Ascending aorta (tissue), 1 donor: ENCODE measurements around the genes WSB2 and RAB35.

- PRO-cap = unidirectional peak, minus-strand start at chr12:116861460
Observed at GRCh38 chr12:116860924-116861810, 20.1 kb downstream of the HRK start.

GRCh38 chr12:117139251-117139733, 40.1 kb upstream of the TESC start:
- PRO-cap = no peak

DNA sequence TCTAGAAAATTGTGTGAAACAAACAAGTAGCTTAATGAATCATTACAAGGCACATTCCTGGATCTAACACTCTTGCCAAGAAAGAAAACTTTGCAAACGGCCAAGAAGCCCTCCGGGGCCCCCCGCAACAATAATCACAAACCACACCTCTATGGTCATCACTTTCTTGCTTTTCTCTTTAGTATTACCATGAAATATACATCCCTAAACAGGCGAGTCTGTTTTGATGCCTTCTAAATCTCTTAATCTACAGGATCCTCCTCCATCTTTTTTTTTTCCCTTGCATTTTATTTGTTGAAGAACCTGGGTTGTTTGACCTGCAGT, 11.1 kb downstream of the FBXO21 start:
- PRO-cap = no peak

DNA sequence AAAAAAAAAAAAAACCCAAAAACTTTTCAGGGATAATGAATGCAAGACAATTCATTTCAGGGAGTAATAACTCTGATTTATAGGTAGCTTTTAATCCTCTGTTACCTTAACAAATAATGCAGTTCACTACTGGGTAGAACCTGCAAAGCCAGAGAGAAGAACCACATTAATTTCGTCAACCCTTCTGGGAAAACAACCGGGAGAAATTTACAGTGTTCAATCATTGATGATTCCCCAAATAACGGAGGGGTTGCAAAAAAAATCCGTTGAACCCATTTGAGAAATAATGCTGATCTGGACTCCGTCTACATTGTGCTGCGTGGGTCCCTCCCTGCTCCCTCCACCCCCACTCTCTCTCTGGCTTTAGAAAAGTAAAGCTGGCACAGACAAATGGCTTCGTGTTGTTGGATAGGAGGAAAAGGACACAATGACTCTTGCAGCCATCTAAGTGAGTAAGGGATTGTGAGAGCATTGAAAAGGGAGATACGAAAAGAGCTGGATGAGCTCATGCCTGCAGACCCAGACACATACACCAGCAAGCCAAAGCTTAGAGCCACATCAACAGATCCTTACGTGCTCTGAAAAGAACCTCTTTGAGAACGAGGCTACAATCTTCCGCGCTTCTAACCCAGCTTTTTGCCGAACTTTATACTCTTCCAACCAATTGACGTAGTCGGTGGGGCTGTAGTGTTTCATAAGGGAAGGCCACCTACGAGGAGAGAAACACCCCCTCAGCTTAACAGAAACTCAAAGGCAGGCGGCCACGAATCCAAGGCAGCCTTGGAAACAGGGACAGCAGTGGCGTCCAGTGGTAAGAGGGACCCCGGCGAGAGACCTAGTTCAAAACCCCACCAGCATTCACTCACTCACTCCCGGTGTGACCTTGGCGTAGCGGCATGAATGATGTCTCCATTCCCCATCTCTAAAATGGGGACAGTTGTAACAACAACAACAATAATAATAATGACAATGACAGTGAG, 1.3 kb downstream of the FBXO21 start:
- PRO-cap = no peak

- PRO-cap = bidirectional peak, plus-strand start at chr12:118061285, minus-strand start at chr12:118061137
Observed at GRCh38 chr12:118060681-118061734, at the start of gene WSB2. Gene WSB2, minus strand, starts transcription at chr12:118061179.

- PRO-cap = no peak
Observed at GRCh38 chr12:118181264-118181833, 45.4 kb downstream of the PEBP1 start.

- PRO-cap = no peak
Observed at GRCh38 chr12:118399583-118400150, 23.3 kb downstream of the SUDS3 start.

DNA sequence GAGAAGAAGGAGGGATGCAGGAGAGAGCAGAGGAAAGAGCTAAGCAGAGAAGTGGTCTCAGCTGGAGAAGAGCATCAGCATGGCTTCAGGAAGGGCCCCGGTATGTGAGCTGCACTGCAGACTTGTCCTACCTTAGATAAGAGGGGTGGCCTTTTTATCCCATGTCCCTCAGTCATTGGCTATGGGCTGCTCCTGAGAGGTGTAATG, 103.2 kb downstream of the SUDS3 start:
- PRO-cap = no peak

DNA sequence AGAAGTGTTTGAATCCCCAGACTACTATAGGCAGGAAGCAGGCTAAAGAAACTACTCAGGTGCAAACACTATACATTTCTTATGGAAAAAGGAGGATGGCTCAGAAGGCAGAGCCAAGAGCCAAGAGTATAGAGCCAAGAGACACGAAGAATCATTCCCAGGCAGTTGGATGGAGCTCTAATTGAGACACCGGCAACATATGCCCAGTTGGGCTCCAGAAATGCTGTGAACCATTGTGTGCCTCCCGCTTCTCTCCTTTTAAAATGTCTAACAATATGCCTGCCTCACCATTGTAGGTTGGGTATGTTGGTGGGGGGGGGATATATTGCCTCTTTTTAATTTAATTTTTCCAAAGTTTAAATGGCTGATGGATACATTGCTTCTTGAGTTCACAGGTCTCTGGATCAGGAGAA, 172.0 kb downstream of the SUDS3 start:
- PRO-cap = no peak

DNA sequence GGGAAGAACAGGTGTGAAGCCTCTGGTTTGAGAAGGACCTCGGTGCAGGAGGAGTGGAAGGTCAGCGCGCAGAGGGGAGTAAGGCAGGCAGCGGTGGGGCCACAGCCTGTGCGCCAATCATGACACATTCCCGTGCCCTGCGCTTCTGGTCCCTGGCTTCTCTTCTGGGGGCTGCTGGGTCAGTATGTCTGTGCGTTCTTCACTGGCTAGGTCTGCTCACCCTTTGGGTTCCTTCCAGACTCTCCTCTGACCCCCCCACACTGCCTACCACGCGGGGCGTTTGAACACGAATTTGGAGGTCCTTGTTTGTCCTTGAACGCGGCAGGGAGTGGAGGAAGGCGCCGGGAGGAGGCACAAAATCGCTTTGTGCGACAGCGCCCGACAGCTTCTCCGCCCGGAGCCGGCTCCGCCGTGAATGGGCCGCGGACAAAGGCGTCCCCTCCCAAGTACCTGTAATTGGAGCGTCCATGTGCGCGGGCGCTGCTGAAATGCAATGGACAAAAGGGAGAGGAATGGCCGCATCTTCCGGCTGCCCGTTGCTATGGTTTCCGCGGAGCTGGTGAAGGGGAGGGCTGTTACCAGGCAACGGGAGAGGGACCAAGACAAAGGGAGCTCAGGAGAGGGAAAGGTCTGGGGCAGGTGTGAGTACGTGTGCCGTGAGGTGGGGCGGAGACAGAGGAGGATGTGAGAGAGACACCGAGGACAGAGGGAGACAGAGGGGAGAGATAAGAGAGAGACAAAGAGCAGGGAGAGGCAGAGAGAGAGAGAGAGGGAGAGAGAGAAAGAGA, 207.1 kb upstream of the SRRM4 start:
- PRO-cap = no peak

- PRO-cap = no peak
Observed at GRCh38 chr12:119177941-119178317, 802 bp upstream of the HSPB8 start.

DNA sequence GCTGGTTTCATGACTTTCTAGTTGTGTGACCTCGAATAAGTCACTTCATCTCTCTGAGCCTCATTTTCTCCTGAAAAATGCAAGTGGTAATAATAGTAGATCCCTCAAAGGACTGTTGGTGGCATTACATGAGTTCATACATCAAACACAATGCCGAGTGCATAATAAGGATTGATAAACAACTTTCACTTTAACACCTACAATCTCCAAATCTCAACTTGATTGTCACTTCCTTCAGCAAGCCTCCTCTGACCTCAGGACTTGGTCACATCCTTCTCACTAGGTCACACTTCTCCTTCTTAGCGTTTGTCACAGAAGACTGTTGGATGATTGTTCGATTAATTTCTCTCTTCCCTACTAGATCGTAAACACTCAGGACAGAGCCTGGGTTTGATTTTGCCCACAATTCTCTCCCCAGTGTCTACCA, 7.9 kb upstream of the PRKAB1 start:
- PRO-cap = no peak

- PRO-cap = no peak
Observed at GRCh38 chr12:119718553-119719309, 50.8 kb downstream of the PRKAB1 start.

- PRO-cap = no peak
Observed at GRCh38 chr12:120006659-120007260, 17.7 kb downstream of the BICDL1 start.

DNA sequence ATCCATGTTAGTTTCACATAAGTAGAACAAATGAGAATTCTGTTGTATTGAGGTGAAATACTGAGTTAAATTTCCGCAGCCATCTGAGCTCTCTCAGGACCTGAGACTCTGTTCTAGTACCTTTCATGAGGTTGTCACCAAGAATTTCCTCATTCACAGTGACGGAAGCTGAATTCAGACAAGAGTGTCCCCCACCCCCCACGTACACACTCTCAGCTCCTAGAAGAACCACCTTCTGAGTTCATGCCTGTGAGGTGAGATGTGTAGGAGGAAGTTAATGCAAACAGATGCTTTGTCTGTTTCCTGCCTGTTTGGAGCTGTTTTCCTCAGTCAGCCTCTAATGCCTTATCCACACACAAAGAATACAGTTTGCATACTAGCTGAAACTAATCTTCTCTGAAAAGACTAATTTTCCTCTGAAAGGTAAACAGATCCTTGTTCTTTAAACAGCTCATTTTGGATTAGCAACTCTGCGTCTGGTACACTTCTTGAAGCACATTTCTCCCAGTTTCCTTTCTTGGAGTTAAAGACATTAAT, 18.3 kb downstream of the BICDL1 start:
- PRO-cap = no peak

DNA sequence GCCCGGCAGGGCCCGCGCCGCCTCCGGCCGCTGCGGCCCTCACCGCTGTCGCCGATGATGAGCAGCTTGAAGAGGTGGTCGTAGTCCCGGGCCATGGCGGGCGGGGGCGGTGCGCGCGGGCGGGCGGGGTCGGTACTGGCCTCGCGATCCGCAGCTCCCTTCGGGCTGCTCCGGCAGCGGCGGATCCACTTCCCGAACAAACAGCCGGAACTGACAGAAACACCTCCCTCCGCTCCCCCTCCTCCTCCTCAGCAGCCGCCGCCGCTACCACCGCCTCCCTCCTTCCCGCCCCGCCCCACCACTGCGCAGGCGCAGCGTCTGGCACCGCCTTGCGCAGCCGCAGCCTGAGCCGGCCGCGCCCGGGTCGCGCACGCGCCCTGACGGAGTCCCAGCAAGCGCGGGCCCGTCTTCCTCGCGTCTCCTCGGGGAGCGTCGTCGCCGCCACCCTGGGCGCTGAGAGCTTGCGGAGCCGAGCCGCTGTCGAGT, at the start of gene RAB35:
Gene RAB35, minus strand, starts transcription at position 198 of the 486 bp plus-strand sequence.
- PRO-cap = bidirectional peak, plus-strand start at position 371 of the sequence, minus-strand start at position 198 of the sequence

DNA sequence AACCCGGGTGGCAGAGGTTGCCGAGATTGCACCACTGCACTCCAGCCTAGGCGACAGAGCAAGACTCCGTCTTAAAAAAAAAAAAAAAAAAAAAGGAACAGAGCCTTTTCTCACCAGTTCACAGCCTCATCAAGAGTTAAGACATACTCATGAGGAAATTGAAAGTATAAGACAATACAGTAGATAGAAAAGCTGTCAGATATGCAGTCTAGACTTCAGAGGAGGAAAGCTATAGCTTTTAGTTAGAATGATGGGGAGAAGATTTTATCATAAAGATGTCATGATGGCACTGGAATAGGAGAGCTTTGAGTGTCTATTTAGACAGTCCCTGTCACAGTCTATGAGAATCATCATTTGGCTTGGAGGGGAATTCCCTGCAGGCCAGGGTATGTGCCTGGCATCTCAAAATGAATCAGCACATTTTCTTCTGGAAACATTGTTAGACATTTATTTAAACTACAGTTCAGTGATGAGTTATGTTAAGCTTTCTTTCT, 2.8 kb upstream of the RAB35 start:
- PRO-cap = no peak

- PRO-cap = no peak
Observed at GRCh38 chr12:120124267-120124776, 7.8 kb upstream of the RAB35 start.

DNA sequence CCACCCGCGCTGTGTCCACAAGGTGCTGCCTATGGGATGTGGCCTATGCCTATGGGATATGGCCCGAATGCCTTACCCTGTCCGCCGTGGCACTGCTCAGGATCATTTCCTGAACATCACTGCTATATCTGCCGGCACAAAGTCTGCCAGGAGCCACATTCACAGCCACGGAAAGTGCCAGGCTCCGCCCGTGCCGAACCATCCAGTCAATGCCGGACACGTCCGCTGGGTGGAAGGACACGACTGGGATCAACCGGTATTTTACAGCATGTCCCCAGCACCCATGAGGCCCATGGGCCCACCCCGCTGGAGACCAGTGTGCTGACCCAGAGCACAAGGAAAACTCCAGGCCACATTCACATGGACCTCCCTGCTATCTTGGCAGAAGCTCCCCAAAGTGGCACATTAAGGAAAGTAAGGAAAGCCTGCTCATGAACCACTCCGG, 14.6 kb upstream of the RAB35 start:
- PRO-cap = no peak

DNA sequence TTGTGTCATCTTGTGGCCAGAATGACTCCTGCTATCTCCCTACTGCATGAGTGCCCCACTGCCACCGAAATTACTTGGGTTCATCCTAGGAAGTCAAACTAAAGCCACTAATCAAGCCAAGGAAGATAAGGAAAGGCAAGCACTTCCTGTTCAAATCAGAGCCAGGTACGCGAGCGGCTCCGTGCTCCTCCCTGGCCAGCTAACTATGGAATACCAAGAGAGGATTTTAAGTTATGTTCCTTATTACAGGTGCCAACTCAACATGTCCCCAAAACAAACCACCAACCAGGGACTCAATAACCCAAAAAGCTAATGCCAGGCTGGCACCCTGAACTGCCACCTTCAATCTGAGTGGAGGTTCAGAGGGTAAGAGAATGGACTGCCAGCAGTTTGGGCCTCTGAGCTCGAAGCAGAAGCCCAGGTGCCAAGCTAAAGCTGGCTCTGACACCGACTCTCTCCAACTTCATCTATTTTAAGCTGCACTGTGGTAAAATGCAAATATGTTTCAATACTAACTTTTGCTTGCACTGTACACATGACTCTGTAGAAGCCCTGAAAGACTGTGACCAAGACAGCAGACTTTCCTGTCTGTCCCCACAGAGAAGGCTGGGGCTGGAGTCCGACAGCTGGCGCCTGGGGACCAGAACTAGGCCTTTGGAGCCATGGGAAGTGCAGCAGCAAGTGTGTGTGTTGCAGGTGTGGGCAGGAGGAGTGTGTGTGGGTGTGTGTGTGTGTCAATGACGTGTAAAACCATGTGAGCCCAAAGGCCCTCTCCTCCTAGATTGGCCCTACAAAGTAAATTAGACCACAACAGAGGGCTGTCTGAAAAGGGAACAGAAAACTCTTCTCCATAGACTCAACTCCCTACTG, 16.2 kb upstream of the RAB35 start:
- PRO-cap = no peak